M059J (cell line): ENCODE data around the genes DNAJC24 and PAX6.

DNA sequence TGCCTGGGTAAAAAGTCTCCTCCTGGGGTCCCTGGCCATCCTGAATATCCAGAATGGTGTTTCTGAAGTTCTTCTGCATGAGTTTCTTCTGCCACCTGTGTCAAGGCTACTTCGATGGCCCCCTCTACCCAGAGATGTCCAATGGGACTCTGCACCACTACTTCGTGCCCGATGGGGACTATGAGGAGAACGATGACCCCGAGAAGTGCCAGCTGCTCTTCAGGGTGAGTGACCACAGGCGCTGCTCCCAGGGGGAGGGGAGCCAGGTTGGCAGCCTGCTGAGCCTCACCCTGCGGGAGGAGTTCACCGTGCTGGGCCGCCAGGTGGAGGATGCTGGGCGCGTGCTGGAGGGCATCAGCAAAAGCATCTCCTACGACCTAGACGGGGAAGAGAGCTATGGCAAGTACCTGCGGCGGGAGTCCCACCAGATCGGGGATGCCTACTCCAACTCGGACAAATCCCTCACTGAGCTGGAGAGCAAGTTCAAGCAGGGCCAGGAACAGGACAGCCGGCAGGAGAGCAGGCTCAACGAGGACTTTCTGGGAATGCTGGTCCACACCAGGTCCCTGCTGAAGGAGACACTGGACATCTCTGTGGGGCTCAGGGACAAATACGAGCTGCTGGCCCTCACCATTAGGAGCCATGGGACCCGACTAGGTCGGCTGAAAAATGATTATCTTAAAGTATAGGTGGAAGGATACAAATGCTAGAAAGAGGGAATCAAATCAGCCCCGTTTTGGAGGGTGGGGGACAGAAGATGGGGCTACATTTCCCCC lies 750 bp downstream of the FIBIN start:
- RAMPAGE, long total RNA = no peak

GRCh38 chr11:27094286-27094521 lies 53.6 kb downstream of the BBOX1 start:
- RAMPAGE, long total RNA = no peak

GRCh38 chr11:27367135-27367788 lies 4.2 kb upstream of the CCDC34 start:
- RAMPAGE, long total RNA = no peak

DNA sequence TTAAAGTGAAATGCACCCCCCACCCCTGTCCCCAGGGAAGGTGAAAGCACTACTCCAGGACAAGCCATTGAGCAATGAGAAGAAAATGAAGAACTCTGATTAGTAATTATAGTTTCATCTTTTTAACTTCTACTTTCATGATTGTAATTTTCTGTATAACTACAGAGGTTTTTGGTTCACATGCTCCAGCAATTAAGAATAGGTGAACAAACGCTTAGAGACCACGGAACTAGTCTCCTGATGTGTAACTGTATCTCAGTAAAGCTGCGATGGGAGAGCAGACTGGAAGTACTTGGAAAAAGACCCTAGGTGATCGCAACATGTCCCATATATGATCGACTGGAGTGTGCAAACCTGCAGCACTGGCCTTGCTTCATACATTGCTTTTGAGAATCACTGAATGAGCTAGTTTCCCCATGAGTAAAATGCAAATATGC lies 3.0 kb downstream of the LGR4 start:
- RAMPAGE, long total RNA = no peak

DNA sequence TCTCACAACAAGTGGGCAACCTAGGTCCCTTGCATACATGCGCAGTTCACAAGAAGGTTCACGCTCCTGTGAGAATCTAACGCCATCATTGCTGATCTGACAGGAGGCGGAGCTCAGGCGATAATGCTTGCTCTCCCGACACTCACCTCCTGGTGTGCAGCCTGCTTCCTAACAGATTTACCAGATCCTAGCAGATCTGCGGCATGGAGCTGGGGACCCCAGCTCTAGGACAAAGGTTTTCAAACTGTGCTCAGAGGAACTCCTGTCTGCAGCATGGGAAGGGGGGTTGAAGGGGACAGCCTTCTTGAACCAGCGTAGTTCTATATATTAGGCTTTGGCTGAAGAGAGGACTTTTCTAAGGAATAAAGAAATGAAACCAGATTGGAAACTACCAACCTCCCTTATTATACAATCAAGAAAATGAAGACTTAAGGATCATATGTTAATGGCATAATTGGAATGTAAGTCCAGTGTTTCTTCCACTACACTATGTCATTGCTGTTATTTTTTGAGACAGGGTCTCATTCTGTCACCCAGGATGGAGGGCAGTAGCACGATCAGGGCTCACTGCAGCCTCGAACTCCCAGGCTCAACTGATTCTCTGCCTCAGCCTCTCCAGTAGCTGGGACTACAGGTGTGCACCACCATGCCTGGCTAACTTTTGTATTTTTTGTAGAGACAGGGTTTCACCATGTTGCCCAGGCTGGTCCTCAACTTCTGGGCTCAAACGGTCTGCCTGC lies 17.0 kb downstream of the LIN7C start:
- RAMPAGE, long total RNA = no peak

GRCh38 chr11:27507229-27507629 lies 660 bp upstream of the LIN7C start:
- RAMPAGE, long total RNA = no peak

DNA sequence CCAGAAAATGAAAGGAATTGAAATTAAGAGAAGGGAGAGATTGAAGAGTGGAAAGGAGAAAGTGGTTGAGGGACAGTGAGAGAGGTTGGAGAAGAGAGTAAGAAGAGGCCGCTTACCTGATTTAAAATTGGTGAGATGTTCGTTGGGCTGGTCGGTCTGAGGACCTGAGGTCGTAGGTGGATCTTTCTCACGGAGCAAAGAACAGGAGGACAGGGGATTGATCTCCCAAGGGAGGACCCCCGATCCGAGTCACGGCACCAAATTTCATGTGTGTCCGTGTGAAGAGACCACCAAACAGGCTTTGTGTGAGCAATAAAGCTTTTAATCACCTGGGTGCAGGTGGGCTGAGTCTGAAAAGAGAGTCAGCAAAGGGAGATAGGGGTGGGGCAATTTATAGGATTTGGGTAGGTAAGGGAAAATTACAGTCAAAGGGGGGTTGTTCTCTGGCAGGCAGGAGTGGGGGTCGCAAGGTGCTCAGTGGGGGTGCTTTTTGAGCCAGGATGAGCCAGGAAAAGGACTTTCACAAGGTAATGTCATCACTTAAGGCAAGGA lies 66.0 kb downstream of the BDNF start:
- RAMPAGE, long total RNA = no peak

DNA sequence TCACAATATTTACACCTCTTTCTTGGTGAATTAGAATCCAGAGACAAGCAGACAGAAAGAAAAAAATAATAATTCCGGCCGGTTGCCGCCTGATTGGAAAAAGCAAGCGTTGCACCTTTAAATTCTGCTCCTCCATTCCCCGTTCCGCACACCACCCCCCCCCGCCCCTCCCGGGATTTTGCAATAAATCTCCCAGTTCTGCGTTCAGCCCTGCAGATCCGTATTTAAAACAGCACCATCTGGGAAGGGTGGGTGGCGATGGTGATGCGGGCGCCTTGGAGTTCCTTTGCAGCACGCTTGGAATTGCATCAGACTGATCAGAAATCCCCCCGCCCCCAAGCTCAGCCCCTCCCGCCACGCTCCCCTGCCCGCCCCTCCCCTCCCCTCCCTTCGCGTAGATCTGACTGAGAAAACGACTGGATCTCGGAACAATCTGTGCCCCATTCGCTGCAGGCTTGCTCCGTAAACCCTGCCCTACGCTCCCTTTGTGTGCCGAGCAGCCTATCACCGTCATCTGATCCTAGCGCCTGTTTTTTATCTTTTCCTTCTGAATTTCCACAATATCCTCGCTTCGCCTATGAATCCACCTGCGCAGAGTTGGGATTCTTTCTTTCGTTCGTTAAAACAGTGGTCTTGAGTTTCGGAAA lies 18.1 kb upstream of the BDNF start:
- RAMPAGE, long total RNA = no peak

DNA sequence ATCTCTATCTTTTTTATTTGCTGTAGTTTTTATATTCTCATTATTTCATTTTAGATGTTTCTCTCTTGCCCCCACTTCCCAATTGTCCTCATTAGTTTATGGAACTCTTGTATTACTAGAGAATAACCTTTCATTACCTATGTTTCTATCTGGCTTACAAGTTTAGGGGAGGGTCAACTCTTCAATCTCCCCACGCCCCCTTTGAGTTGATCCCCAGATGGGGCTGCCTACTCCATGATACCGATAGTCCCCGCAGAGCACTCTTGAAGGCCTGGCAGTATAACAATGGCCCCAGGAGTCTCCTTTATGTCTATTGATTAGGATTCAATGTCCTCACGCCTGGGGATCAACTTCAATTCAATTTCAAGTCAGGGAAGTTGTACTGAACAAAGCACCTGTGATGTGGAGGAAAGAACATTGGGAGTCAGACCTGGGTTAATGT lies 520.2 kb downstream of the METTL15 start:
- RAMPAGE, long total RNA = no peak

GRCh38 chr11:28976688-28977188 lies 868.5 kb downstream of the METTL15 start:
- RAMPAGE, long total RNA = no peak

GRCh38 chr11:29002640-29003207 lies 894.5 kb downstream of the METTL15 start:
- RAMPAGE, long total RNA = no peak

GRCh38 chr11:30456843-30457507 lies 129.2 kb downstream of the MPPED2 start:
- RAMPAGE, long total RNA = no peak

- RAMPAGE, long total RNA = no peak
Measured at GRCh38 chr11:31369474-31370417, at the start of gene DNAJC24. Gene DNAJC24 (plus strand): TSS chr11:31369860.

DNA sequence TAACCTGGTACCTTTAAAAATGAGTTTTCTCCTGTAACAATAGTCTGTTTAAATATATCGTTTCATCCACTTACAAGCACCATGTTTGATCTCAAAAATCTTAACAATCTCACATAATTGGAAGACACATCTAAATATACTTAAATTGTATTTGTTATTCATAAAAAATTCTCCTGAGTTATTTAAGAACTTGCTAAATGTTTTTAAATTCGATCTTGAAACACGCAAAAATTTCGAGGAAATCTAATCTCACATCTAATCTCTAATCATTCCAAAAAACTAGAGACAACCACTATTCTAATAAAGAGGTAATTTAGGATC lies 19.7 kb downstream of the IMMP1L start:
- RAMPAGE, long total RNA = no peak

GRCh38 chr11:31686732-31687234 lies 124.3 kb downstream of the PAX6 start:
- RAMPAGE, long total RNA = no peak

- RAMPAGE, long total RNA = no peak
Measured at GRCh38 chr11:31810816-31811566, at the start of gene PAX6. Gene PAX6 (minus strand): TSS chr11:31811322.

- RAMPAGE, long total RNA = no peak
Measured at GRCh38 chr11:31836720-31836993, 25.5 kb upstream of the PAX6 start.

- RAMPAGE, long total RNA = no peak
Measured at GRCh38 chr11:31903041-31903938, 92.2 kb upstream of the PAX6 start.

DNA sequence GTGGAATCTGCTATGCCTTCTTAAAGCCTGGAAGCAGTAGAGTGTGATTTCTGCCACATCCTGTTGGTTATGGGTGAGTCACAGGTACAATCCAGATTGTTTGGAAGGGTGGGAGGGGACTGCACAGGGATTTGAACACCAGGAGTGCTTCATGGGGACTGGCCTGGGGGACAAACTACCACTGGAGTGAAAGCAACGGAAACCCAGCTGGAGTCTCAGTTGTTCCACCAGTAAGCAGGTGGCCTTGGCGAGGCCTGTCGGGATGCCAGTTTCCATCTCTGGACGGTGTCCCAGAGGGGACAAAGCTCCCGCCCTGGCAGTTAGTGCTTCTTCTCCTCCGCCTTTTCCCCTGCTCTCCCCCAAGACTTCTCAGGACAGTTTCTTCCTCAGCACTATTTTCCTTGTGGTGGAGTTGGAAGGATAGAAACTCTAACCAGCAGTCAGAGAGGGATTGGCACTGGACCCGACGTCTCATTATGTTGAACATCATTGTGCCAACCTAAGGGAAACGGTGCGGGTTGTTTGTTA lies 84.9 kb upstream of the RCN1 start:
- RAMPAGE, long total RNA = no peak

GRCh38 chr11:32396213-32396930 lies 39.0 kb downstream of the WT1 start:
- RAMPAGE, long total RNA = no peak